Jejunum (tissue), 1 donor: ENCODE results near the genes VPS25 and COA3.

- PRO-cap, result unidirectional peak, plus-strand start at chr17:42678174; bidirectional peak, plus-strand start at chr17:42678447, minus-strand start at chr17:42678340
Measured at GRCh38 chr17:42677684-42678924, 1.3 kb upstream of the PLEKHH3 start.

GRCh38 chr17:42773084-42773642, at the start of gene VPS25:
Gene VPS25, plus strand, starts transcription at chr17:42773449.
- PRO-cap, result bidirectional peak, plus-strand start at chr17:42773449, minus-strand start at chr17:42773369

DNA sequence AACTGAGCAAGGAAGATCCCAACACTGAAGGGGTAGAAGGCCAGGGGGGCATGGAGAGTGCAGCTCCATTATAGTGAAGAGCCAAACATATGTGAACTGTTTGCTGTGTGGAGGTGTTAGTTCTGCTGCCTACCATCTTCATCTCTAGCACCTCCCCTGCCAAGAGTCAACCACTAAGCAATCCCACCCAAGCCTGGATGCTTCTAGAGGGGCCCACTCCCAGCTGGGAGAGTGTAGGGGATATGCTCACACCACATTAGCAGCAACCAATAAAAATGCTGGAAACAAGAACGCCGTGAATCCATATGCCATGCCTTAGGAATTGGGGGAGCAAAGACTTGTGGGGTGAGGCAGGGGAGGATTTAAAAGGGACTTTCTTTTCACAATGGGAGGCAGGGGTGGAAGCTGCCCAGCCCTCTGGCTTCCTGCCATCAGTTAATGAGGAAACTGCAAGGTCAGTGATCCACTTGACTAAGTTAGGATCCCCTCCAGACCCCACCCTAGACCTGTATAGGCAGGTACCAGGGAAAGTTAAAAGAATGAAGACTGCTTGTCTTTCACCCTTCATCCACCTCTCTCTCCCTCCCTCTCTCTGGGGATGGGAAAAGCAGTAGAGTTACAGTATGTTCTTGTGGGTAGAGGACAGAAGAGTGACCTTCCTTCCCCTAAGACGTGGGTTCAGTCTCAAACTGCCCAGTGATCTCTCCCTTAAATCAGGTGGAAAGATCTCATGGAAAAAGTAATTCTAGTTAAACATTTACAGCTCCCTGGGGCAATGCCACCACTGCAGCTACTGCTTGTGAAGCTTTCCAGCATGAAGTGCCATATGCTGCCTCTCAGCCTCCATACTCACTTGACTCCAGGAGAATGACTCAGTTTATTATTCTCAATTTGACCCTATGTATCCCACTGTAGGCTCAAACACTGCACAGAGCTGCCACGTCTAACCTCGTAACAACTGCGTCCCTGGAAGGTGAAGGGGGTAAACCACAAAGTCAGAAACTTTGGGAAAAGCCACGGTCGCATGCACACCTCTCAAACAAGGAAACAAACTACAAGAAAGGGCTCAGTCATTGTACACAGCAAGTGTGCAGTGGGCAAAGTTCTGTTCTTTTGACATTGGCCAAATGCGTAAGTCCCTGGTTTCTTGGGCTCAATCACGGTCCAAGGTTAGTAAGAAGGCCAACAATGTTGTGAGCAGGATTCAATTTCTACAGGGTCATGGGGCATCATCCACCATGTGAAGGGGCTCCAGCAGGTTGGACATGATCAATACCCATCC, 1.3 kb downstream of the COA3 start:
- PRO-cap, result bidirectional peak, plus-strand start at position 920 of the sequence, minus-strand start at position 594 of the sequence

GRCh38 chr17:42798058-42798326, 512 bp downstream of the COA3 start:
- PRO-cap, result no peak

GRCh38 chr17:42798327-42799042, at the start of gene COA3:
Gene COA3, minus strand, starts transcription at chr17:42798704.
- PRO-cap, result unidirectional peak, minus-strand start at chr17:42798704

GRCh38 chr17:42804715-42805256, 6.1 kb downstream of the CNTD1 start:
- PRO-cap, result no peak

GRCh38 chr17:42833944-42834286, 718 bp downstream of the PSME3 start:
- PRO-cap, result no peak

DNA sequence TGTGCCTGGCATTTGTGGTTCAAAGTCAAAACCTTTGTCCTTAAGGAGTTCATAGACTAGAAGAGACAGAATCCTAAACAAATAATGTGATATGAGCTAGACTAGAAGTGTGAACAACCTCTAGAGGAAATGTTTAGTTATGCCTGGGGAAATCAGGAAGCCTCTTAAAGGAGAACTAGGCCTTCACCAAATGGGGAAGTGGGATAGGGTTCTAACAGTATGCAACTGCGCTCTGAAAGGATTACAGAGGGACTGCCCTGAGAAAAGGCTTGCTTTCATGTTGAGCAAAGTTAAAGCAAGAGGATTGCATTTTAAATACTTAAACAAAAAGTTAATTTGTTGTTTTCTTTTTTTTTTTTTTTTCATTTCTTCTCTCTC, 4.9 kb downstream of the RUNDC1 start:
- PRO-cap, result no peak

DNA sequence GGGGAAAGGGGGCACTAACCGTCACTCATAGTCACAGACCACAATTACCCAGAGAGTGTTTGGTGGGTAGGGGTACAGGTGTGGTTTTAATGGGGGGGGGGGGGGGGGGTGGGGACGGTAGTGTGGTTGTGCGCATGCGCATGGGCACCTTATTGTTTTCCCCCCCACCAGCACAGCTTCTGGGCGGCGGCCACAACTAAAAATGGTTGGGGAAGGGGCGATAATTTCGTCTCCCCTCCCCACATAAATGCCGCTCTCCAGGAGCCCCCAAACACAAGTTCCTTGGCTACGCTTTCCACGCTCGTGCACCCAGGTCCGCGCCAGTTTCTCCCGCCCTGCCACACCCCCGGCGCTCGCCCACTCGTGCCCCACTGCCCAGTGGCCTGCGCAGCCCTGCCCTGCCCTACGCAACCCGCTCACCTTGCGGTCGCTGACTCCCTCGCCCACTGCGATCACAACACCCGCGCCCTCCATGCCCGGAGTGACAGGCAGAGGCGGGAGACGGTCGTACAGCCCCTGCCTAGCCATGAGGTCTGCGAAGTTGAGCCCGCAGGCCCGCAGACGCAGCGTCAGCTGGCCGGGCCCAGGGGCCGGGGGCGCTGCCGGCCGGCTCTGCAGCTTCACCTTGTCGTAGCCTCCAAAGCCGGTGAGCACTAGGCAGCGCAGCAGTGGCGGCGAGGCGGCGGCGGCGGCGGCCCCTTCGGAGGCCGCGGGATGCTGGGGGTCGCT, 505 bp downstream of the VAT1 start:
- PRO-cap, result no peak

DNA sequence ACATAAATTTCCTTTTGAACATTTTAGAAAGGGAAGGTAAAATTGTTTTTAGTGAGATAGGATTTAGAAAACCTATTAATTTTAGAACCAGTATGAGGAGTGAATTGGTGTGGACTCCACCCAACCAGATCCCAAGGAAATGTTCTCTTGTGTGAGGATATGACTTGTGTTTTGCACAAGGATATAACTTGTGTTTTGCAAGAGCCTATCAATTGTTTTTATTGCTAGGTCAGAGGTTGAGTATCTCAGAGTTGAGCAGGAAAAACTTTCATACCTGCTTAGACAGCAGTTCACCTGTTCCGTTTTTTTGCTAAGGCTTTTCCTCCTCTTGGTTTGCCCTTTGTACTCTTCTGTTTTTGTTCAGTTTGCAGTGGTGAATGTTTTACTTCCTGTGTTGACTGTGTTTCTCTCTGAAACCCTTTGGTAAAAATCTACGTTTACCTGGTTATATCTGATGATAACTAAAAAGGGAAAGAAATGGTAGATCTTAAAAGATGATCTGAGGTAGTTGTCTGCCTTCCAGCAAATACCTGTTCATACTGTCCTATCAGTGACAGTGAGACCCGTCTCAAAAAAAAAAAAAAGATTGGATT, 5.2 kb downstream of the NBR1 start:
- PRO-cap, result unidirectional peak, minus-strand start at position 141 of the sequence

- PRO-cap, result no peak
Measured at GRCh38 chr17:43290157-43290543, 61.7 kb upstream of the CCDC200 start.

DNA sequence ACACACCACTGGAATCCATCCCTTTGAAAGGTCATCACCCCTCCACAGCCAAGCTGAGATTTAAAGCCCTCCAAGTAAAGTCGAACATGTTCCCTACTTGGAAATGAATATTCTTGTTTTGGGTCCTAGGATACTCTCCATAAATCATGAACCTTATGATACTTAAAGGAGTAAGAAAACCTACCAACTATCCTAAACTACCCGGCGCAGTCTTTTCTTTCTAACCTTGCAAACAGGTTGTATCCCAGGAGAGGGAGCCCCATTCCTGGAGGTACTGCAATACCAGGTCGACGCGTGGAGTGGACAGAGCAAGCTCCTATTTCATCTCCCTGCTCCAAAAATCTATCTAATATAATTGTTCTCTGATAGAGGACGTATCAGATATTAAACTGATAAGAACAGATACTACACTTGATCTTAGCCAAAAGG, 11.8 kb upstream of the ARL4D start:
- PRO-cap, result no peak

GRCh38 chr17:43444620-43445451, 38.9 kb upstream of the DHX8 start:
- PRO-cap, result no peak

DNA sequence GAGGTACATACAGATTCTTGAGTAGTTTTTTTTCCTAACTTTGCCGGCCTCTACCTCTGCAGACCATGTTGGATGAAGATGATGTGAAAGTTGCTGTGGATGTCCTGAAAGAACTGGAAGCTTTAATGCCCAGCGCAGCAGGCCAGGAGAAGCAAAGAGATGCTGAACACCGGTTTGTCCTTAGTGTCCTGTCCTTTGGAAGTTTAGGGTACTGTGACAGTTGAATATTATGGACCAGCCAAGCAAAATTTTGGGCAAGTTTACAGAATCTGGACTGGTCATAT, 8.3 kb downstream of the DHX8 start:
- PRO-cap, result no peak

DNA sequence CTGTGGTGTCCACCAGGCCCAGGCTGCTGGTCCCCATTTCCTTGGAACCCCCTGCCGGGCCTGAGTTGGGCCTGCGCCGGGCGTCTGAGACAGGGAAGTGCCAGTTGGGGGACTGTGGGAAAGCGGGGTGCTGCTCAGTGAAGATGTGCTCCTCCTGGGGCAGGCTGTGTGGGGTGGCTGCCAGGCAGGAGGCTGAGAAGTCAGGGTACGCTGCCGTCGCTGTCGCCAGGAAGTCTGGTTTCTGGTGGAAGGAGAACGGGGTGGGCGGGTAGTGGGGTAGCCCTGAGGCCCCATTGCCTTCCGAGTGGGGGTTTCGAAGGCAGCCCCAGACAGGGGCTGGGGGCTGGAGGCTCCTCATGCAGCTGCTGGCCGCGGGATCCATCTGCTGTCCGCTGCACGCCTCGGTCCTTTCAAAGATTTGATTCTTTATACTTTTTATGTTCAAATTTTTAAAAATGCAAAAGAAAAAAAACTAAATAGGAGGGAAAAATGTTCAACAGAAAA, 517 bp downstream of the MEOX1 start:
- PRO-cap, result no peak

DNA sequence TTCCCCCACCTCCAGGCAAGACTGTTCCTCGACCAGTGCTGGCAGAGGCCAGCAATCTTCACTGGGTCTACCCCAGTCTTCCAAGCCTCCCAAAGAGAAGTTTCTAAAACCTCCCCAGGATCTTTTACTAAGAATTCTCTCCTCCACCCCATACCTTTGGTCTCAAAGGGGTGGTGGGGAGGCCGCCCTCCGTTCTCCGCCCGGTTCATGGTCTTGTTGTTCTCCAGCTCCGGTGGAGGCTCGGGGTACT, 298 bp downstream of the SOST start:
- PRO-cap, result no peak

- PRO-cap, result no peak
Measured at GRCh38 chr17:43823982-43824691, 8.8 kb downstream of the MPP3 start.

DNA sequence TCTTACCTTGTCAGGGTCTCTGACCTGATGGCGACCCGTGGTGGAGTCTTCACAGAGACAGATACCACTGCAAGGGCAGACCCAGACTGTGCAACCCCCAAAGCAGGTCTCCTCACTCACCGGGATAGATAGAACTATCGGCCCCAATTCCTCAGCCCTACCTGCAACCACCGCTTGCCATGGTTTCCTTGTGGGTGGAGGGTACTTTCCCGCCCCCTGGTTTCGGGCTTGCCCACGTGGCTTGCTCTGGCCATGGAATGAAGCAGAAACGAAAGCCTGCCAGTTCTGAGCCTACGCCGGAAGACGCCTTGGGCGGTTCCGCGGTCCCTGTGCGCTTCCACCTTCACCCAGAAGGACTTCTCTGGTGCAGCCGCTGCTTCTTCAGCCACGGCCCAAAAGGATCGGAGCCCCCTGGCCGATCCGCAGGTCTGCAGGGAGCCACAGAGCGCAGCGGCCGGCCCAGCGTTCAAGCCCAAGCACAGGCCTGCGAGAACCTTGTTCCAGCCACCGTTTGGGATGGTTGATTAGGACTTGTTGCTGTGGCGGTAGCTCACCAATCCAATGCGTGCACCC, 9.9 kb upstream of the MPP2 start:
- PRO-cap, result no peak

DNA sequence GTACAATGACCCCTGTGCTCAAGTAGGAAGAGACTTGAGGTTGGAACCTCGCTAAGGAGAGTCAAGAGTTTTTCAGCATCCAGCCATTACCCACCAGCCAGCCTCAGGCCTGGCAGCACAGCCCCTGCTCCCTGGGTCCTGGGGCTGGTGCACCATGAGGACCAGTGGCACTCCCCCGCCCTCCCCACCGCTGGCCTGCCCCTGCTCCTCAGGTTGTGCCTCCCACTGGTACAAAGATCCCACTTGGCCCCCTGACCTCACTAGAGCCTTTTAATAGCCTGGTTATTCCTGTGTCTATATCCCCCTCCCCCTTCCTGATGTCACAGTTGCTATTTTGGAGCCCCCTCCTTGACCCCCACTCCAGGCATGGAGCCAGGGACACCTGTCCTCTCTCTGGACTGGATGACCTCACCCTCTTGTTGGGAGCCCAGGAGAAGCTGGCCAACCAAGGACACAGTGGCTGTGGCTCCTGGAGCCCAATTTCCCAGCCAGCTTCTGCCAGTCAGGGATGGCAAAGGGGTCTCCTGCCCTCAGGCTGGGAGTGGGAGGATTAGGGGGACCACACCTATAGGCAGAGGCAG, 11.2 kb downstream of the HDAC5 start:
- PRO-cap, result no peak

DNA sequence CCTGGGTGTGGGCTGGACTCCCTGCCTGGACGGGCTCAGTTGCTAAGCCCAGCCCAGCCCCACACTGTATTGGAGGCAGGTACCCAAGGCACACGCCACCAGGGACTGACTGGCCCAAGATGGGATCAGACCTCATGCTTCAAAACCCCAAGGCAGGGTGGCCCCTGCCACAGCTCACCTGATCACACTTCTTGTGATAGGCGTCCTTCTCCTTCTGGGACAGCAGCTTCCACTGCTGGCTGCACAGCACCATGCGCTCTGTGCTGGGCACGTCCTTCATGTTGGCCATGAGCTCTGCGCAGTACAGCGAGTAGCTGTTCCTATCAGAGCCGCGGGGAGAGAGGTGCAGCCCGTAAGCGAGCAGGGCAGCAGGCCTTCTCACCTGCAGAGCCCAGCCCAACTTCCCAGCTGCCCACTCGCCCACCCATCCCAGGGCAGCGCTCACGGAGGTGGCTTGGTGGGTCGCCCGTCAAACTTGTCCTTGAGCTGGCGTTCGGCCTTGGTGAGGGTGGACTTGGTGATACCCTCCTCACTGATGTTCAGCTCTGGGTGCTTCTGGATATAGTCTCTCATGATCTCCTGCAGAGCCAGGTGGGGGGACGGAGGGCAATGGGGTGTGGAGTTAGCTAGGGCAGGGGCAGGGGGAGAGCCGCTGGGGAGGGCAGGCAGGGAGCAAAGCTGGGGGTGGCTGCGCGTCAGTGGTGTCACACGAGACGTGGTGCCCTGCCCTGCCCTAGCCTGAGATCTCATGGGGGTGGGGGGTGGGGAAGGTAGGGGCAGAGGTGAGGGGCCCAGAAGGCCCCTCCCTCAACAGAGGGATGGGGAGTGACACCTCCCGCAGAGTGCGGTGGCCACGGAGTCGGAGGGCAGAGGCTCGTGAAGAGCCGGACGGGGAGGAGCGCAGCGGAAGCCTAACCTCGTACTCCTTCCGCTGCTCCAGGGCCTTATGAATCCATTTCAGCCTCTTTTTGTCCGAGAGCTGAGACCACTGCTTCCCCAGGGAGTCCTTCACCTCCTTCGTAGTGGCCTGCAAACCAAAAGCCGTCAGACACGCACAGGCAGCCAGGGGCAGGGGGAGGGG, 7.7 kb downstream of the UBTF start:
- PRO-cap, result no peak